Lower leg skin (tissue), 2 donors: ENCODE measurements around a stretch of chr5.

GRCh38 chr5:132840956-132841529 lies 10.6 kb upstream of the SHROOM1 start:
- PRO-cap = no peak
- RAMPAGE, long total RNA, 2 experiments = no peak in any of the 2 experiments

GRCh38 chr5:132877358-132878482 lies 4.3 kb downstream of the LEAP2 start:
- PRO-cap = no peak
- RAMPAGE, long total RNA, 2 experiments = no peak in any of the 2 experiments

DNA sequence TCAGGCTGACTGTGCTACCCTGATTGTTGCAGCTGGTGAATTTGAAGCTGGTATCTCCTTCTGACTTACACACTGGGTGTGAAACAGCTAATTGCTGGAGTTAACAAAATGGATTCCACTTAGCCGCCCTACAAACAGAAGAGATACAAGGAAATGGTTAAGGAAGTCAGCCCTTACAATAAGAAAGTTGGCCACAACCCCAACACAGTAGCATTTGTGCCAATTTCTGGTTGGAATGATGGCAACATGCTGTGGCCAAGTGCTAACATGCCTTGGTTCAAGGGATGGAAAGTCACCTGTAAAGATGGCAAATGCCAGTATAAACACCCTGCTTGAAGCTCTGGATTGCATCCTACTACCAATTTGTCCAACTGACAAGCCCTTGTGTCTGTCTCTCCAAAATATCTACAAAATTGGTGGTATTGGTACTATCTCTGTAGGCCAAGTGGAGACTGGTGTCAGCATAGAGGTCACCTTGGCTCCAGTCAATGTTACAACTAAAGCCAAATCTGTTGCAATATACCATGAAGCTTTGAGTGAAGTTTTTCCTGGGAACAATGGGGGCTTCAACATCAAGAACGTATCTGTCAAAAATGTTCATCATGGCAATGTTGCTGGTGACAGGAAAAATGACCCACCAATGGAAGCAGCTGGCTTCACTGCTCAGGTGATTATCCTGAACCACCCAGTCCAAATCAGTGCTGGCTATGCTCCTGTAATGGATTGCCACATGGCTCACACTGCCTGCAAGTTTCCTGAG lies 20.1 kb downstream of the AFF4 start:
- PRO-cap = no peak
- RAMPAGE, long total RNA, 2 experiments = no peak in any of the 2 experiments

DNA sequence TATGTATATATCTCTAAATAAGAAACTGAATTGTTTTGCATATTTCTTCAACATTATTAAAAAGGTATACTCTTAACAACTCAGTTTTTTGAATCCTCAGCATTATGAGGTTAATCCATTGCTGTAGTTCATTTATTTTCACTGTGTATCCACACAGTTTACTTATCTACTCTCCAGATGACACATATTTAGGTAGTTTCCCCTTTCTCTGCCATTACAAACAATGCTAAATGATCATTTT lies 11.7 kb downstream of the AFF4 start:
- PRO-cap = no peak
- RAMPAGE, long total RNA, 2 experiments = no peak in any of the 2 experiments

GRCh38 chr5:133096899-133097347 lies 45.1 kb downstream of the HSPA4 start:
- PRO-cap = no peak
- RAMPAGE, long total RNA, 2 experiments = no peak in any of the 2 experiments

GRCh38 chr5:133099429-133099934 lies 47.7 kb downstream of the HSPA4 start:
- PRO-cap = no peak
- RAMPAGE, long total RNA, 2 experiments = no peak in any of the 2 experiments

DNA sequence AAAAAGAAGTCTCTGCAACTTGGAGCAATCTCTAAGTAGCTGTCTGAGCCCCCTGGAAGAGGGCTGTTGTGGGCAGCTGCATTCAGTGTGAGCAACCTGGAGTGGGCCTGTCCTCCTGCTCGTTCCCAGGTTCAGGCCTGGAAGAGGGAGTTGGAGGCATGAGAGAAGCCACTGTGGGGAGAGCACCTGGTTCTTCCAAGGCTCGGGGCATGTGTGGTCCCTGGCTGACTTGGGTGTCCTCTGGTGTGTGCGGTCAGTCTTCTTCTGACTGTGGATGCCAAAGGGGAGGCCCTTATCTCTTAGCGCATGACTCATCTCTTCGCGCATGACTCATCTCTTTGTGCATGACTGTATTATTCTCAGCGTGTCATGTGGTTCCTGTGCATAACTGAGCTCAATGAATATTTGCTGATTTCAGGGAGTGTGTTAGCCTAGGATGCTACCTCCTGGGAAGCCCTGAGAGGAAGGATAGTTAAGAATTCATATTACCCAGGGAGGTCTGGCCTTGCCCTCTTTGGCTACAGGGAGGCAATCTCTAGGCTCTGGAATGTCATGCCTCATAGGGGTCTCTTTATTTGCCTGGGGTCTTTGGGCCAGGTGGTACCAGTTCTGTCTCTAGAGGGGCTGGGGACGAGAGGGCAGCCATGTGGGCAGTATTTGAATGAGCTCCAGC lies 188.7 kb downstream of the HSPA4 start:
- PRO-cap = no peak
- RAMPAGE, long total RNA, 2 experiments = no peak in any of the 2 experiments

DNA sequence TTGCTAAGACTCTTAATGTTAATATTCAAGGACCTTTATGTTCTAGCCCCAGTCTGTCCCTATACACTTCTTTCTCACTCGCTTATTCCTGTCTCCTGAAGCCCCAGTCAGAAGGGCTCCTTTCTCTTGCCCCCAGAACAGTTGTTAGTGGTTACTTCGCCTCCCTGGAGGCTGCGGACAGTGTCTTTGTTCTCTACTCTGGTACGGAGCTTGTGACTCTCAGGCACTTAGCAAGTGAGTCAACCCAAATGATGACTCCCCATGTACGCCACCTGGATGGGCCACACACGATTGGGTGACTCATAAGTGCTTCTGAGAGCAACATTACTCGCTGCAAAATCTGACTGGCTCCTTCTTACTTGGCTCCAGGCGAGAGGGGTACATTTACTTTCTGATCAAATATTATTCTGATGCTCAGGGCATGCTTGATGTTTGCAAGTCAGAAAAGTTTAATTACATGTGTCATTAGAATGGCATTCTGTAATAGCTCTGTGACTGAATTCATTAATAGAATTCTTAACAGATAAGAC lies 193.7 kb downstream of the HSPA4 start:
- PRO-cap = no peak
- RAMPAGE, long total RNA, 2 experiments = no peak in any of the 2 experiments

GRCh38 chr5:133934257-133934763 lies 34.1 kb downstream of the C5orf15 start:
- PRO-cap = no peak
- RAMPAGE, long total RNA, 2 experiments = no peak in any of the 2 experiments

GRCh38 chr5:133938021-133938510 lies 30.4 kb downstream of the C5orf15 start:
- PRO-cap = no peak
- RAMPAGE, long total RNA, 2 experiments = no peak in any of the 2 experiments

DNA sequence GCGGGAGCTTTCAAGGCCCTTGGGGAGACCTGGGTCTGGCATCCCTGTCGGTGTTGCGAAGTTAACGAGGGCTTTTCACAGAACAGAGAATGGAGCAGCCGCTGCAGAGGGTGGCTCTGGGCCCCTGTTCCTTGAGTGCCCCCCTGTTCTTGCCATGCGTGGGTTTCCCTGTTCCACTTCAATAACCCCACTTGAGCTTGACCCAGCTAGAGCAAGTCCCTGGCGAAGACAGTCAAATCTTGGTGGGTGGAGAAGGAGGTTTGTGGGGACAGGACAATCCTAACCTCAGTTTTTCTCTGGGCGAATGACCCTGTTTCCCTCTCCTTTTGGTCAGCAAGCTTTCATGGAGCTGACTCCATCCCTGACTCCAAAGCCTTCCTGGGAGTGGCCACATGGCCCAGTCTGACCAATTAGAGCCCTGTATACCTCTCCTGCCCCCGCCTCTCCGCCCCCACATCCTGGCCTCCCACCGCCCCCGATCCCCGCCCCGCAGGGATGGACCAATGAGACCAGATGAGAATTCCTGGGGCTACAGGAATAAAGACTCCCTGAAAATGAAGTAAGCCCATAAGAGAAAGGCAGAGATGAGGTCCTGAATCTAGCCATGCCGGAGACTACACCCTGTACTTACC lies 3.0 kb upstream of the VDAC1 start:
- PRO-cap = no peak
- RAMPAGE, long total RNA, 2 experiments = no peak in any of the 2 experiments

DNA sequence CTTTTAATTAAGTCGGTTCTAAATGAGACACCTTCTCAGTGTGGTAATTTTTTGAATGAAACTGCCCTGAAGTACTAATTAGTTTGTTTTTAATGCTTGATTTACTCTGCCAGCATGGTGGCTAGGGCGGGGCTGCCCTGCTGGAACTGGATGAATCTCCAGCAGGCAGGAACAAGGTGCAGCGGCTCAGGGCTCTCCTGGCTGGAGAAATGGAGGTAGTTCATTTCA lies 49.3 kb upstream of the VDAC1 start:
- PRO-cap = no peak
- RAMPAGE, long total RNA, 2 experiments = no peak in any of the 2 experiments

DNA sequence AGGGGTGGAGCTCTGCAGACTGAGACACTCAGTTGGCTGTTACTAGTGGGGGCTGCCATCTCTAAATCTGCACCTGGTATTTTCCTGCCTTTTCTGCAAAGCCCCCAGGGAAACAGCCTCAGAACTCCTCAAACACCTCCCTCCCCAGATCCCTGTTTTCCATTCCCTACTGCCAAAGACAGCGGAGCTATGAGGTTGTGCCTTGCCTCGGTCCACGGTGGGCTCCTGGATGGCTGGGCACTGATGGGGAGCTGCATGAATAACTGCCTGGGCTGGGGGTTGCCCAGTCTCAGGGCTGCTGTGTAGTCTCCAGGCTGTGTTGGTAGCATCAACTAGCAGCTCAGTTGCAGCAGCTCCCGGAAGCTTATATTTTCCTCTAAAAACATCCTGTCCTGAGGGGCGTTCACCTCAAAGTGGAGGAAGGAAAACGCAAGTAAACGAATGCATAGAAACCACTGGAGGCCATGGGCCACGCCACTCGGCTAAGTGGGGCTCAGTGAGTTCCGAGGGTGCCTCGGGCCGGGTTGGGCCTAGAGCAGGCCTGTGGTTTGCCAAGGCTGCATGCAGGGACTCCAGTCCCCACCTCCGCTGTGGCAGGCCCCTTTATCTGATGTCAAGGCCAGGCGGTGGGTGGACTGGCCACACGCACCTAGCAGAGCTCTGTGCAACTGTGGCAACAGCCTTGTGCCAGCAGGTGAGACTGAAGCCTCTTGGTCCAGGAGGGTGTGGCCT lies 14.9 kb downstream of the TCF7 start:
- PRO-cap = no peak
- RAMPAGE, long total RNA, 2 experiments = no peak in any of the 2 experiments

GRCh38 chr5:134132219-134133099 lies 18.0 kb downstream of the TCF7 start:
- PRO-cap = no peak
- RAMPAGE, long total RNA, 2 experiments = no peak in any of the 2 experiments

GRCh38 chr5:134159840-134160193 lies 16.9 kb downstream of the SKP1 start:
- PRO-cap = no peak
- RAMPAGE, long total RNA, 2 experiments = no peak in any of the 2 experiments

DNA sequence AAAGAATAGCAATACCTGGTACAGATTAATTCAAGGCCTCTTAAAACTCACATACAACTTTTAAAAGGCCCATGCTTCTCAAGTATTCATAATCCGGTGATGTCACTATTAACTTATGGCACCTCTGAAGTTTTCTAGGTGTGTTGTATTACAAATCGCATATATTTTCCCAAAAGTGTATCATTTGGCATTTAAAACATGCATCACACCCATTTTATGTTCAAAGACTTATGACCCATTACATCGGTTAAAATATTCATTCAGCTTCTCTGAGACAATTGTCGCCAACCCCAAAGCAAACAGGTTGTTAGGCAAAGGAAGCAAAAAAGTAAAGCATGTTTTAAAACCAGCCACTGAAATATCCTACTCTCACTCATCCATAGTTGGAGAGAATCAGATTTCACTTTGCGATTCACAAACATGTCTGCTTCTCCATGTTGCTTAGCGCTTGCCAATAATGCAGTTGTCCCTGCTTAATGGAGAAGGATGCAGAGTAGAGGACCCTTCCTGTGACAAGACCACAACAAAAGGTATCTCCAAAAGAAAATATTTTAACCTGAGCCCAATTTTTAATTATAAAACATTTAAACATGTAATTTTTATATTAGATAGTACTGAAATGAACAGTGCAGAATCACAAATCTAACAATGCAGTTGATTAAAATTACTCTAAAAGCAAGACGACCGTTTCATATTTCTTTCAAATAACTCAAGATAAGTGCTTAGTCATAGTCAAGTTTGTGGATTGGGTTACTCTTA lies 1.7 kb downstream of the SKP1 start:
- PRO-cap = no peak
- RAMPAGE, long total RNA, 2 experiments = no peak in any of the 2 experiments

DNA sequence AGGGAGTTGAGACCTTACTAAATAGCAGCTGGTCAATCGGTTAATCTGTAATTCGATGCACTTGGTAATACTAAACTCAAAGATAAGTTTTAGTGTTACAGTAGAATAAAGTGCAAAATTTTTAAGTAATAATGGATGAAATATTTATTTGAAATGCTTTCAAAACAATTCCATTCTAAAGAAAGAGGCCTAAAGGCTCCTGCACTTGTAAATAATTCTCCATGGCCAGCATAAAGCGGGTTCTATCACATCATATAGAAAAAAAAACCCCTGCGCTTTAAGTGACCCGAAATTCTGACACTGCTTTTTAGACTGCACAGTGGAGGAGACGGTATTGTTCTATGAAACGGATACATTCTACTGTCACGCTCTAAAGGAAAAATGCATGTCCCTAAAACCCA lies 1.1 kb downstream of the SKP1 start:
- PRO-cap = no peak
- RAMPAGE, long total RNA, 2 experiments = no peak in any of the 2 experiments

- PRO-cap = bidirectional peak, plus-strand start at chr5:134177986, minus-strand start at chr5:134177850
- RAMPAGE, long total RNA, 2 experiments = no peak in any of the 2 experiments
Observed at GRCh38 chr5:134177719-134178401, 1.1 kb upstream of the SKP1 start.

DNA sequence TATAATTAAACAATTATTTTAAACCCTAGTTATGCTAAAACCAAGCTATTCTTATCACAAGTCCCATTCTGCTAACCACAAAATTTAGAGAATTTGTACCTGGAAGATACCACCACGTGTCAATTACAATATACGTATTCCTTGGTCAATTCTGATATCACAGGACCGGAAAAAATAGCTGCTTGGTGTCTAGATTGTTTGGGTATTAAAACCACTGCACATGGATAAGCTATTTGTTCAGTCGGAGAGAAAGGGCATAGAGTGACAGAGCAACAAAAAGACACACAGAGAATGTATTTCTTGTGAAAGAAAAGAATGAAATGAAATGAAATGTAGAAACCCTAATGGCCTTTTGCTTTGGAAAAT lies 19.0 kb upstream of the SKP1 start:
- PRO-cap = no peak
- RAMPAGE, long total RNA, 2 experiments = no peak in any of the 2 experiments

DNA sequence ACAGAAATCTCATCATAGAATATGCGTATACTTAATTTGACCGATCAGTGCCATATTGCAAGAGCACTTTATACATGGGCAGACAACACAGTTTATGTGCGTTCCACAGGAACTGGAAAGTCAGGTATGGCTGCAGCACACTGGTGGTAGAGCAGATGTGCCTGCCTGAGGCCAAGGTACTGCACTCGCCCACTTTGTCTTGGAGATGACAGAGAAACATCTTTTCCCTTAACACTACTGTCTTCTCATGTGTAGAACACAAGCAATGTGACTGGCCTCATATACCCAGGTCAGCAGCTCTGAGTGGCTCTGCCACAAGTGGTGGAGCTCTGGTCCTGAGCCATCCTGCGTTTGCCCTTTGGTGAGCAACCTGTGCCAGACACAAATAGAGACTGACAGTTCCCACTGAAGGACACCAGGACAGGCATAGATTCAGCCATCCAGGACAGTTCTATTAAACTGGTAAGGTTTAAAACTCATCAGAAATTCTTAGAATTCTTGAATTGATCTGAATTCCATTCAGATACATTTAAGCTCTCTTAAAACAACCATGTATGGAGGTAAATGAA lies 21.0 kb upstream of the PPP2CA start:
- PRO-cap = no peak
- RAMPAGE, long total RNA, 2 experiments = no peak in any of the 2 experiments